H7 (cell line): Measurements from ENCODE around the genes TAS2R7 and TAS2R42.

- RAMPAGE, long total RNA: no peak
Measured at GRCh38 chr12:10802412-10802790, at the start of gene TAS2R7. TAS2R7 (minus strand) TSS chr12:10802627.

- RAMPAGE, long total RNA: no peak
Measured at GRCh38 chr12:11163128-11164122, 7.6 kb upstream of the SMIM10L1 start.

- RAMPAGE, long total RNA: no peak
Measured at GRCh38 chr12:11186722-11187230, at the start of gene TAS2R42. TAS2R42 (minus strand) TSS chr12:11186937.

DNA sequence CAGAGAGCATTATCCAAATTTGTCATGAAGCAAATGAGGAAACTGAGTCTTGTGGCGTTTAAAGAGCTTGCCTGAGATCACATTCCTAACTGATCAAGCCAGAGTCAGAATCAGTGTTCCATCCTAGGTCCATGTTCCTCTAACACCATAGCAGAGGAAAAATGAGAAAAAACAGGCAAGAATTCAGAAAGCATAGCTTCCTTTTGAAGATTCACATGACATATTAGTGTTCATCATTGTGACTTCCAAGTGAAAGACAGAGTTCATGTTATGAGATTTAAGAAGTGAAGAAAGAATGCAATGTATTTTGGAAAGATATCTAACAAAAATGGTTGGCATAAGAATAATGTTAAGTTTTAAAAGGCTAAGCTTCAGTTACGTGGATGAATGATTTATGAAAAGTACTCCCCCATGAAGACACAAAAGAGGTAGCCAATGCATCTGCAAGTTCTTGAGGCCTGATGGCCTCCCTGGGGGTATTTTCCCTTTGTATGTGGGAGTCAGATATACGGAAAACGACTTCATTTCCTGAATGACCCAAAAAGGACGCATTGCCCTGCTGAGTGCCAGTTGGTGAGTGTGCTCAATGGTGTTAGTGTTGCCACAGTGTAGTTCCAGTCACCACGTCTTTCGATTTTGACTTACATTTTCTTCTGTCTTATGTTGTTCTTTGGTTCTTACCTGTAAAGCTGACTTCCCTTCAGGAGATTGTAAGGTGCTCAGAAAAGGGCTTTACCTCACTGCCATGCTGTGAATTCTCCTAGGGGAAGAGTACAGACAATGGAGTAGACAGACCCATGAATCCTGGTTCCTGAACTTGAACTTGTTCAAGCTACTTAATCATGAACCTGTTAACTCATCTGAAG is 7.9 kb downstream of the ETV6 start:
- RAMPAGE, long total RNA: no peak

GRCh38 chr12:11658473-11658748 is 8.9 kb downstream of the ETV6 start:
- RAMPAGE, long total RNA: no peak

- RAMPAGE, long total RNA: no peak
Measured at GRCh38 chr12:11659243-11660107, 10.0 kb downstream of the ETV6 start.

GRCh38 chr12:11711434-11712201 is 62.1 kb downstream of the ETV6 start:
- RAMPAGE, long total RNA: no peak

- RAMPAGE, long total RNA: no peak
Measured at GRCh38 chr12:11719638-11720829, 70.6 kb downstream of the ETV6 start.

GRCh38 chr12:11752063-11752754 is 102.7 kb downstream of the ETV6 start:
- RAMPAGE, long total RNA: no peak

GRCh38 chr12:11773548-11774248 is 124.2 kb downstream of the ETV6 start:
- RAMPAGE, long total RNA: no peak

- RAMPAGE, long total RNA: no peak
Measured at GRCh38 chr12:11820351-11820852, 170.9 kb downstream of the ETV6 start.

- RAMPAGE, long total RNA: no peak
Measured at GRCh38 chr12:11837027-11837419, 187.5 kb downstream of the ETV6 start.

GRCh38 chr12:11884379-11884995 is 186.3 kb upstream of the BCL2L14 start:
- RAMPAGE, long total RNA: no peak

DNA sequence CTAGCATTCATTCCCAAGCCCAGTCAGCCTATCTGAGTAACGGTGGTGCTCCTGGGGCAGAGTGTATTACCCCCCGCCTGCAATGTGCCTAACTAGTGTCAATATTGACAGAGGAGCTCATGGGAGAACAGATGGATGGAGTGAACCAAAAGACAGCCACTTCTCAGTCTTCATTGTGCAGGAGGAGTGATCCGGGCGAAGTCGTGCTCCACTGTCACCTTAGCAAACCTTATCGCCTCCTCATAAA is 126.8 kb upstream of the BCL2L14 start:
- RAMPAGE, long total RNA: no peak

GRCh38 chr12:12086880-12087490 is 16.2 kb downstream of the BCL2L14 start:
- RAMPAGE, long total RNA: no peak

DNA sequence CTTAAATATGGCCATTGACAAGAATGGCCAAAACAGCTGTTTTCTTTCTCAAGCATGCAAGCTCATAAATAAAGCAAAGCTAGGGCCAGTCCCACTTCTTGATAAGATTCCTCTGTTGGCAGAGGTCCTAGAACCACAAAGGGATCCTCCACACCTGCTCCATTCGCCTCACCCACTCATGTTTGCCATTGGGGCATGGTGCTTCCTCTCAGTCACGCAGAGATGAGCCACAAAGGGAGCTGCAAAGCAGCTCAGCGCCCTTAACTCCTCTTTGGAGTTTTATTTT is 16.7 kb downstream of the MANSC1 start:
- RAMPAGE, long total RNA: no peak

GRCh38 chr12:12384485-12385599 is 28.0 kb downstream of the BORCS5 start:
- RAMPAGE, long total RNA: no peak

- RAMPAGE, long total RNA: no peak
Measured at GRCh38 chr12:12502734-12503253, 59.9 kb downstream of the DUSP16 start.

DNA sequence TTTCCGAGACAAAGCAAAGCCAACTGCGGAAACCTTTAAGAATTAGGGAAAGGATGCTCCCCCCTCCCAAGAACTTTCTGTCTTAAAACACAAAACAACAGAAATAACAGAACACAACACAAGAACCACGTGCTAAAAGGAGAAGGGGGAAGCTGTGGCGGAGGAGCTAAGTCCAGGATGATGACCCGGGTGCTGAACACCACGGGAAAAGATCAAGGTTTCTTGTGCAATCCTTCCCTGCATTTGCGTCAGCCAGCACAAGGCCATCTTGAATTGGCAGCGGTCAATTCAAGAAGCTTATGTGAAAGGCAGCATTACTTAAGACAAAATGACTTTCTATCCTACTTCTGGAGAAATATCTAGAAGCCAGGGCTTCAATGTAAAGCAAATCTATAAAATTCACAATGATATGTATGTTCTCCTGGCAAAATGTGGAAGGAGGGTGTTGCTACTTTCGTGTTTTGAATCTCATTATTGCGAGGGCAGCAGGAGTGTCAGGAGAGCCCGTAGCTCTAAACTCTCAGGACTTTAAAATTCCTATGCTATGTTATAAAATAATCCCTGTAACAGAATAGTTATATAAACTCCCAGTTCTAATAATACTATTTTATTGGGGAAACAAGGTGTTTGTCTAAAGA is 10.9 kb upstream of the CREBL2 start:
- RAMPAGE, long total RNA: no peak

- RAMPAGE, long total RNA: no peak
Measured at GRCh38 chr12:12704648-12705139, 8.7 kb upstream of the GPR19 start.